Choroid plexus epithelial cell (primary cell): Measurements from ENCODE around the genes PI4KA, FAM246A and RIMBP3C.

DNA sequence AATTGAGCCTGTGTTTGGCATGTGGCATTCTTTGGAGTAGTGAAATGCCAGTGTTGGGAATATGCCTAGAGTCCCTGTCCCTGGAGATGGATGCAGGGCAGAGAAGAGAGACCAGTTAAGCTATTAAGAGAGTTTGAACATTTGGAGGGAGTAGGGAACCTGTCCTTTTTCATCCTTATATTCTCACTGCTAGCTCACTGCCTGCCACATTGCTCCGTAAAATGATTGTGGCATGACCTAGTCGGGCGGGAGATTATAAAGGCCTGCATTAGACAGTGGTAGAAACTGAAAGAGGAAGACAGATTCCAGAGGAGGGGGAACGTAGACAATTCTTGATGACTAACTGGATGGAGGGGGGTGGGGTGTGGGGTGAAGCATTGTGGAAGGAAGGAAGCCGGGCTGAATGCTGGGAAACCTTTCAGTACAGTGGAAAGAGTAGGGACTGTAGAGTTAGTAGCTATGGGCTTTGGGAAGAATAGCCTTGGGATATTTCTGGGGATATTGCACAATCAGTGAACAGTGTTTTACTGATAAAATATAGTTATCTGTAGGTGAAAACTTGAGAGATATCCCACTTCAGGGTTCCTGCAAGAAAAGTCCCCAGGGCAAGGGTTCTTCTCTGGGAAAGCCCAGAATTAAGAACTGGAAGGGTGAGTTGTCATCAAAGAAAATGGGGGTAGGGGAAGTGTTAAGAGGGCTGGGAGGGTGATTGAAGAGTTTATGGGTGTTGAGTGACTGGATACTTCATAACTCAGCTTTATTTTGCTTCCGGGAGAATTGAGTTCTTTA, 2.0 kb downstream of the MED15 start:
- RRBS = no CpG with 5 or more reads among the region's 6 CpGs

DNA sequence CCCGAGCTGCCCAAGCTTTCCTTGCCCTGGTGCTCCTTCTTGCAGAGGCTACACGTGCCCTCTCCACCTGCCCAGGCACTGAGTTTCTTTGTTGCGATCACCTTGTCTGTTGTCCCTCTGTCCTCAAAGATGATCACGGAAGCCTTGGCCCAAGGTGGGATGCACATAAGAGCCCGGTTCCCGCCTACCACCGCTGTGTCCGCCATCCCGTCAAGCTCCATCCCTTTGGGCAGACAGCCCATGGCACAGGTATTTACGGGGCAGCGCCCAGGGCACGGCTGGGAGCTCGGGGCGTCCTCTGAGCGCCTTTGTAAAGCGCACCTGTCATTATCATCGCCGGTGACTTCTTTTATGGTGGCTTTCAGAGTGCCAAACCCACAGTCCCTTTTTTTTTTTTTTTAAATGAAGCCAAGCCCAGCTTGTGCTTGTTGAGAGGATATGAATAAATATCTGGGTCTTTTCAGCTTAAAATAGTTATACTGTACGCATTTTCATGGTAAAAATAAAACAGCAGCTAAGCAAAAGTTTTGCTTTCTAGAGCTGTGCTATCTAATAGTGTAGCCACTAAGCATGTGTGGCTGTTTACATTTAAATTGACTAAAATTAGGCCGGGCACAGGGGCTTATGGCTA, 67.7 kb downstream of the MED15 start:
- RRBS = no CpG with 5 or more reads among the region's 20 CpGs

DNA sequence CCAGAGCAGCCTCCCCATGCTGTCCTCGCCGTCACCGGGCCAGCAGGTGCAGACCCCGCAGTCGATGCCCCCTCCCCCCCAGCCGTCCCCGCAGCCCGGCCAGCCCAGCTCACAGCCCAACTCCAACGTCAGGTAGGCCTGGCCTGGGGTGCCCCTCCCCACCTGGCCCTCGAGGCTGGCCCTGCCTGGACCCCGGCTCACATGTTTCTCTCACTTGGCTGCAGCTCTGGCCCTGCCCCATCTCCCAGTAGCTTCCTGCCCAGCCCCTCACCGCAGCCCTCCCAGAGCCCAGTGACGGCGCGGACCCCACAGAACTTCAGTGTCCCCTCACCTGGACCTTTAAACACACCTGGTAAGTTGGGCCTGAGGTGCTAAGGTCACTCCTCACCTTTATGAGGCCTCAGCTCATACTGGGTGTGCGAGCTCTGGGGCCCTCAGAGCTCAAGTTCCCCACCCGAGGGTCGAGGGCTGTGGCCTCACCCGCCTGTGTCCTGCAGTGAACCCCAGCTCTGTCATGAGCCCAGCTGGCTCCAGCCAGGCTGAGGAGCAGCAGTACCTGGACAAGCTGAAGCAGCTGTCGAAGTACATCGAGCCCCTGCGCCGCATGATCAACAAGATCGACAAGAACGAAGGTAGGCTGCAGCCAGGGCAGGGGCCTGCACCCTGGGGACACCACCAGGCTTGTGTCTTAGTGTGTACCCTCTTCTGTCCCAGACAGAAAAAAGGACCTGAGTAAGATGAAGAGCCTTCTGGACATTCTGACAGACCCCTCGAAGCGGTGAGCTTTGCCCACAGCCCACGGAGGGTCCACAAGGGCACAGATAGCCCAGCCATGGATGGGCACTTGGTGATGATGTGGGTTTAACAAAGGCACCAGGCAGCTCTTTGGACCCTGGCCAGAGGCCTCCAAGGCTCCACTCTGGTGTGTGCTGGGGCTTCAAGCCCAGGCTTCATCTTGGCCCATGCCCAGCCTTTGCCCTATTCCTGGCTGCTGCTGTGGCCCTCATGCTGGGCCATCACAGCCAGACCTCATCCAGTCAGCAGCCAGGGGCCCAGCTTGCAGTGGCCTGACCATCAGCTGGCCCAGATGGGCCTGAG, 75.6 kb downstream of the MED15 start:
- RRBS = 88% methylated on average over 8 of the region's 28 CpGs

- RRBS = no CpG with 5 or more reads among the region's 2 CpGs
These were observed 98.5 kb downstream of the MED15 start for GRCh38 chr22:20605978-20606312.

- RRBS = no CpG with 5 or more reads among the region's 13 CpGs
These were observed 63.3 kb upstream of the SERPIND1 start for GRCh38 chr22:20710490-20711113.

GRCh38 chr22:20718548-20719165, 55.3 kb upstream of the SERPIND1 start:
- RRBS = no CpG with 5 or more reads among the region's 19 CpGs

DNA sequence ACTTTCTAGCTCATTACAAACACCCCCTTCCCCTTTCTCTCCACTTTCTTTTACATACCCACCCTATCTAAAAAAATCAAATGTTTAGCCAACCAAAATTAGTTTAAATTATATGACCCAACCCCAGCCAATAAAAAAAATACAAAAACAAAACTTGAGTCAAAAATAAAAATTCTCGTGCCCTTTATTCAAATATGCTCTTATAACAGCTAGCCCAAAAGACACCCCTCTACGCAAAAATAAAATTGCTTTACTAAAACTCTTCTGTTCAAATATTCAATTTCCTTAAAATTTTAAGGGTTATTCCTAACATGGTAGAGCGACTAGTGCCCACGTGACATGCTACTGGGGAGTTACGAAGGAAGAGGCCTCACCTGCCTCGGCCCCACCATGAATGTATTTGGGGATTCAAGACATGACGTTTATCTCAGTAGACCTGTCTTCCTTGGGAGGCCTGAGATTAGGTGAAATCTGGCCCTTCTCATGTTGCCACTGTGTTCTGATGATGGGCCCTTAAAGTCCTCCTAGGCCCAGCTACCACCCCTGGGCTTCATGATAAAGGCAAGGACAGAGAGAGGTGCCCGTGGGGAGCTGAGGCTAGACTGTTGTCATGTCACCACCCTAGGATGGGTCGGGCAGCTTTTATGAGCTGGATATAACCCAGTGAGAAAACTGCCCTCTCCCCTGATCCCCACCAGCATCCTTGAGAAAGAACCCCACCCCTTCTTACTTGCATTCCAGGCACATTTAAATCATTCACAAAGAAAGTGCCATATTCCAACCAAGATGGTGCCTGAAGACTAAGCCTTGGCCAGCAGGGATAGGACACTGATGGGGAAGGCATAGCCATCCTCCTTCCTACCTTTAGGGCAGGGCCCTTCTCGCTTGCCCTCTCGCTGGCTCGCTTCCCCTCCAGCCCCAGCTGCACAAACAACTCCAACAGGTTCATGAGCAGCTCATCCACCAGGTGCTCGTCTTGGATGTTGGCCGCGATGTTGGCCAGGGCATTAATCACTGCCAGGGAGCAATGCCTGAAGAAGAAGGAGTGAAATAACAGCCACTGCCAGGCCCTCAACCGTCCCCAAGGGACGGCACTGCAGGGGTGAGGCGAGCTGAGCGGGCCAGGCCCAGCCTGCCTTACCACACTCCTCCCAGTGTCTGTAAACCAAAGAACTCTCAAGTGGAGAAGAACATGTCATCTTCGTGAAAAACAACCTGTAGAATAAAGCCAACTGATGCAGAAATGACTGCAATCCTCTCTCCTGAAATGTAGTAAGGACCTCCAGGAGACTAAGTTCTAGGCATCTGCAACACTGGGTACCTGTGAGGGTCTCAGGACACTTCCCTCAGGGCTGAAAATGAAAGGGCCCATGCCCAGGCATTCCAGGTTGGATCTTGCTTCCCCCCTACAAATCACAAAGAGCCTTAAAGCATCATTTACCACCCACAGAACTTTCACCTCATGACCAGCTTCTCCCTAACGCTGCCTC, 21.9 kb downstream of the SERPIND1 start:
- RRBS = no CpG with 5 or more reads among the region's 21 CpGs

DNA sequence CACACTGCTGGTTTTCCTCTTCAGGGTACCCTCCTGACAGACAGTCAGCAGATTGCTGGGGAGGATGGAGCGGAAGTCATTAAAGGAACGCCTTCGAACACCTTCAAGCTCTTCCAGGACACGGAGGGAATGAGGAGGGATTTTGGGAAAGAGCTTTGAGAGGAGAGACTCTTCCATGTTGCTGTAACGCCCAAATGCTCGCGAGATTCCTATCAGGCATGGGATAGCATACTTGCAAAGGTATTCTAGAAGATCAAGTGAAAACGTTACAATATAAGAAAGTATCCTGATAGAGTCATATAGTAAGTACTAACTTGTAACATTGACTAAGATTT, 39.0 kb downstream of the PI4KA start:
- RRBS = no CpG with 5 or more reads among the region's 8 CpGs

DNA sequence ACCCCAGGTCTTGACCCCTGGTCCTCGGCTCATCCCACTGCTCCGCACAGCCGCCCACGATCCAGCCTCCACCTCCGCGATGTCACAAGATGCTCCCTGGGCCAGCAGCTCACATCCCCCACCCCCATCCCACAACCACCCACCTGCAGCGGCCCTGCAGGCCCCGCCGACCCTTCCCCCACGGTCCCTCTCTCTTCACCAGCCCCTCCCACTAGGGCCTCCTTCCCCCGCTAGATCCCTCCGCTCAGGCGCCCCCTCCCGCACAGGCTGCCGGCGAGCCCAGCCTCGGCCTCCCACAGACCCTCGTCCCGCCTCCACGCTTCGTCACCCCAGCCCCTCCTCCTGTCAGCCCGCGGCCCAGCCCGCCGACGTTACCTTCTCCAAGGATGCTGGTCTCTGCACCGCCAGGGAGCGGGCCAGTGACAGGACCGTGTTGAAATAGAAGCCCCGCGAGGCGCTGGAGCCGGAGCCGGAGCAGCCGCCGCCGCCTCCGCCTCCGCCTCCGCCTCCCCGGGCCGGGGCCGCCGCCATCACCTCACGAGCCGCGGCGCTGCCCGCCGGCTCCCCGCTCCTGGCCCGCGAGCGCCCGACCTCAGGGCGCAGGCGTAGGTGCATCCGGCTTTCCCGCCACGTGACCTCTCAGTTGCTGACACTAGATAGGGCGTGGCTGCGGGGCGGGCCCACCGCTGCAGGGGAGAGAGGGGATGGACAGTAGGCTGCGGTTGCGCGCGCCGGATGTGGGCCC, at the start of gene PI4KA:
TSS of gene PI4KA (minus strand) at position 617 of the 745 bp plus-strand sequence.
- RRBS = 2% methylated on average over 25 of the region's 69 CpGs

GRCh38 chr22:21361018-21361615, at the start of gene FAM246A:
FAM246A (minus strand) TSS chr22:21361299.
- RRBS = no CpG with 5 or more reads among the region's 70 CpGs

GRCh38 chr22:21551327-21551873, at the start of gene RIMBP3C:
RIMBP3C (minus strand) TSS chr22:21551461.
- RRBS = no CpG with 5 or more reads among the region's 6 CpGs

- RRBS = no CpG with 5 or more reads among the region's 12 CpGs
These were observed 16.9 kb downstream of the YDJC start for GRCh38 chr22:21612766-21613442.

- RRBS = no CpG with 5 or more reads among the region's 10 CpGs
These were observed 32.1 kb downstream of the MAPK1 start for GRCh38 chr22:21834959-21836204.

- RRBS = no CpG with 5 or more reads among the region's 44 CpGs
These were observed 1.0 kb downstream of the MAPK1 start for GRCh38 chr22:21866153-21867049.

- RRBS = no CpG with 5 or more reads among the region's 7 CpGs
These were observed 15.8 kb downstream of the PPM1F start for GRCh38 chr22:21936762-21937388.

DNA sequence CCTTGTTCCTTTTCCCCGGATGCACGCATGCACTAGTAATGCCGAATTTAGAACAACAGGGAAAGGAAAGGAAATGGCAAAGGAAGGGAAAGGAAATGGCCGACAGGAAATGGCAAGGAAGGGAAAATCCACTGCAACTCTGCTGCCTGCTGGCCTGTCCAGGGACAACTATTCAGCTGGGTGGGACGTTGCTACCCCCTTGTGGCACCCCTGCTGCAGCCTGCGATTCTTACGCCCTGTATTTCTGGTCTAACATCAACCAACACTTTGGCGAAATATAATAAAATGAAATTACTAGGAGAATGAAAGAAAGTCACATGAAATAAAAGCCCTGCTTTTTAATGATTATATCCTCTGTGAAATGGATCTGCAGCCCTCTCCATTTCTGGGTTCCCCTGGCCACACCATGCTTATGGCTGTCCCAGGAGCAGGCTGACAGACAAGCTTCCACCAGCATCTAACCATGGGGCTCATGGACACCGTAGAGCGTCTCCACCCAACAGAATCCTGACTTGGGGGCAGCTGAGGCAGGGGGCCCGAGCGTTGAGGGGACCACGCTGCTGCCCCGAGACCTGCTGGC, 14.0 kb downstream of the PPM1F start:
- RRBS = no CpG with 5 or more reads among the region's 14 CpGs

GRCh38 chr22:21984780-21985255, 2.2 kb upstream of the TOP3B start:
- RRBS = no CpG with 5 or more reads among the region's 8 CpGs

DNA sequence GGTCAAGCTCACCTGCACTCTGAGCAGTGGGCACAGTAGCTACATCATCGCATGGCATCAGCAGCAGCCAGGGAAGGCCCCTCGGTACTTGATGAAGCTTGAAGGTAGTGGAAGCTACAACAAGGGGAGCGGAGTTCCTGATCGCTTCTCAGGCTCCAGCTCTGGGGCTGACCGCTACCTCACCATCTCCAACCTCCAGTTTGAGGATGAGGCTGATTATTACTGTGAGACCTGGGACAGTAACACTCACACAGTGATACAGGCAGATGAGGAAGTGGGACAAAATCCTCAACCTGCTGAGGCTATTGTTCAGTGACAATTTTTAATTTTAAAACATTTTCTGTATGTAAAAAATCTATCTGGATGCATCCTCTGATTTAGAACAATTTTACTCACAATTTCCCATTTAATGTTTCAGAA, 82.1 kb upstream of the VPREB1 start:
- RRBS = no CpG with 5 or more reads among the region's 5 CpGs

GRCh38 chr22:22291042-22291425, 46.4 kb downstream of the VPREB1 start:
- RRBS = no CpG with 5 or more reads among the region's 2 CpGs

DNA sequence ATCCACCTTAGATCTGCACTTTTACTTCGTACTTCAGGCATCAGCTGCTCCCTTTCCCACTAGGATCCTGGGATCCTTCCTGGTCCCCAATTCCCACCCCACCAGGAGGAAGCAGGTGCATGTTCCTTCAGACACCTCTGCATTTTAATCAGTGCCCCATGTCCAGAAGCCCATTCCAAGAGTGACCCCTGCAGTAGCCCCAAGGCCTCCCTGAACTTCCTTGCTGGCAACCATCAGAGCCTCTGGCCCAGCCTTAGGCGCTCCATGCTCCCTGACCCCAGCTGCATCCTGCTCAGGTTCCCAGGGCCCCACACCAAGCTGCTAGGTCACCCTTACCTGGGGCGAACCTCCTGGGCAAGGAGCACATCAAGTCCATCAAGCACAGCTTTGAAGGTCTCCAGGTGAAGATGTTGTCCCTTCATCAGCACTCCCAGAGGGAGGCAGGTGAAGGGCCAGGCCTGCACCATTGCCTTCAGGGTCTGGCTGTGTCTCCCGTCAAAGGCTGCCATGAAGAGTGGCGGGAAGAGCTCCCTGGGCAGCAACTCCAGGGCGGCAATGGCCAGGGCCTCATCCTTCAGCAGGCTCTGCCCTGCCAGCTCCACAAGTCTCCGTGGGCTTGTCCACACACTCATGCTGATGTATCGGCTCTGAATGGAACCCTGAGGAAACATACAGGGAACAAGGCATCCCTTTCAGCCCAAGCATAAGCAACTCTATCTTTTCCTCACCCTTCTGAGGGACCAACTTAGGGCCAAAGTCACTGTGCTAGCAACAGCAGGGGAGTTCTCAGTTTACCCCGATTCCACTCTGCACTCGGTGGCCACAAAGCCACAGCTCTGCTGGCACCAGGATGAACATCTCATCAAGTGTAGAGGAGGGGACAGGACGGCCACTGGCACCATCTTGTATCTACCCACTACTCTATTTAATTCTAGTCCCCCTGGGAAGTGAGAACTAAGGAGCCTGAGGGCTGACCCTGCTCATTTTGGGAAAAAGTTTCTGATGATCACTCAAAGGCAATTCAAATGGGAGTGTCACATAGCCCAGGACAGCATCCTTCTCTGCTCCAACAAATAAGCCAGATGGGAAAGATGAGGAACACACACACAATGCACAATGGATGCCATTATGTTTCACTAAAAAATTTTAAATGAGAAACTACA, 8.3 kb downstream of the PRAME start:
- RRBS = no CpG with 5 or more reads among the region's 11 CpGs